ENCODE measurements around a stretch of chr2.

DNA sequence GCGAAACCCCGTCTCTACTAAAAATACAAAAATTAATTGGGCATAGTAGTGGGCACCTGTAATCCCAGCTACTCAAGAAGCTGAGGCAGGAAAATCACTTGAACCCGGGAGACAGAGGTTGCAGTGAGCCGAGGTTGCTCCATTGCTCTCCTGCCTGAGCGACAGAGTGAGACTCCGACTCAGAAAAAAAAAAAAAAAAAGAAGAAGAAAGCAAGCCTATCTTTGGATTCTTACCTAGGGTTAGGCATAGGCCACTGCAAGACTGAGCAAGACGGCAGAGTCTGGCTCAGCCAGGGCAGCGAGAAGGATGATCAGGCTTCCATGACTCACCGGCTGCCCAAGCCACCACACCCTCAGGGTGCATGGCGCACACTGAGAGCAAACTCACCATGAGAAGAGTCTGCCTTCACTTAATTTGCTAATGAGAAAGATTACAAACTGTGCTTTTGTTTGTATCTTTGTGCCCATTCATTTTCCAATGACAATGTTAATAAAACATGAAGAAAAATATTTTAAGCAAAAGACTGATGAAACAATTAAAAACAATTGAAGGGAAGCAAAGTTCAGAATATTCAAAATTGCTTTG, 8.2 kb downstream of the FAM110C start:
- RRBS: no CpG with 5 or more reads among the region's 10 CpGs

GRCh38 chr2:44543-44815, 1.8 kb downstream of the FAM110C start:
- RRBS: no CpG with 5 or more reads among the region's 5 CpGs

DNA sequence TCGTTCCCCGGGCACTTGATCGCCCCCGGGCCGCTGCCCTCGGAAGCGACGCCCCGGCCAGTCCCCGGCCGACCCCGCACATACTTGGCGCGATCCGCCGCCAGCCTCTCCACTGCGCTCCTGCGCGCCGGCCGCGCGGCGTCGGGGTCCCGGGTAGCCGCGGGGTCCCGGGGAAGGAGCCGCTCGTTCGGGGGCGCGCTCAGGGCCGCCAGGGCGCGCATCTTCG, 227 bp downstream of the FAM110C start:
- RRBS: 2% methylated on average over 20 of the region's 38 CpGs

- RRBS: no CpG with 5 or more reads among the region's 10 CpGs
Observed at GRCh38 chr2:69356-70169, 23.3 kb upstream of the FAM110C start.

GRCh38 chr2:249474-250008, 14.3 kb downstream of the SH3YL1 start:
- RRBS: no CpG with 5 or more reads among the region's 15 CpGs

DNA sequence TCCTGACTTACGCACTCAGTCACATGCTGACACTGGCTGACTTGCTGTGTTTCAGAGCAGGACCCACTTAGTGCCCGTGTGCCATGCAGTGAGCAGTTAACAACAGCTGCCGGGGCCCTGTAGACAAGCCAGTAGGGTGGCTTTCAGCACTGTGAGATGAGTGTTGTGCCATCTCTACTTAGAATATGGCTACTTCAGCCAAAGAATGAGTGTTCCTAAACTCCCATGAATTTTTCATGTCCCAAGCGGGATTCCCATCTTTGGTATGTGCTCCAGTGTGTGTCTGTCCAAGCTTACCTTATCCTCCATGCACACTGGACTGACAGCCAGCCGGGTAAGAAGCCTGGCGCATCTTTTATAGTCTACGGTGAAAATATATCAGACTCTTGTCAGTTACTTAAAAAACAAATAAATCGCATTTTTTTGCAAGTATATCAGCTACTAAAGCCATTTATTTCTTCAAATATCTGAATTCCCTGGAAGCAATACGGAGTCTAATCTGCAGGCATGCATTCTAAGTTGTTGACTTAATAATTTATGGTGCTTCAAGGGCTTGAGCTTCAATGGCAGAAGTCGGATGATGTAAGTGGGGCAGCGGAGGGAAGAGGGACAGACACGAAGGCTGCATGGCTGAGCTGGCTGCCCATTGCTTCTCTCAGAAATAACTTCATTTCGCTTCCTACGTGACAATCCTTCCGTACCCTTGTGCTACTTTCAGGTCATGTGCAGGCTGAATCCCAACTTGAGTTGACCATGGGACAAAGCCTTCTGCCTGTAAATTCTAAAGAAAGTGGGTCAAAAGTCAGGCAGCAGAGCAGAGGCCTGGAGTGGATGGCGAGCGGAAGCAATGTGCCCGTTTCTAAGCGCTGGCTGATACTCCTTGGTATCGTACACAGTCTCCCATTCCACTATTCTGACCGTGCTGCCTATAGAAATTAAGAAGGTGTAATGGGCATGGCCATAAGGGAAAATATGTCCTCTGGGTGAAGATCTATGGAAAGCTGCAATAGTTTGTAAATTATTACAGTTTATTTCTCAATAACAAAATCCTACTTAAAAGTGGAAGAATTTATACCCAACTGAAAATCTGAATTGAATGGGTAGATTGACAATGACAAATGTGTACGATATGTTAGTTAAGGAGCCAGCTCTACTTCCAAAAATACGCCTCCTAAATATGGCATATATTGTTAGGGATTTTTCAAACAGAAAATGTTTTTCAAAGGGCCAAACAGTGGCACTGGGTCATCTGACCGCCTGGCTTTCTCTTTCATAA, 4.6 kb downstream of the ALKAL2 start:
- RRBS: no CpG with 5 or more reads among the region's 24 CpGs

- RRBS: no CpG with 5 or more reads among the region's 6 CpGs
Observed at GRCh38 chr2:309226-309765, 21.4 kb upstream of the ALKAL2 start.

- RRBS: no CpG with 5 or more reads among the region's 28 CpGs
Observed at GRCh38 chr2:355918-356901, 68.3 kb upstream of the ALKAL2 start.

DNA sequence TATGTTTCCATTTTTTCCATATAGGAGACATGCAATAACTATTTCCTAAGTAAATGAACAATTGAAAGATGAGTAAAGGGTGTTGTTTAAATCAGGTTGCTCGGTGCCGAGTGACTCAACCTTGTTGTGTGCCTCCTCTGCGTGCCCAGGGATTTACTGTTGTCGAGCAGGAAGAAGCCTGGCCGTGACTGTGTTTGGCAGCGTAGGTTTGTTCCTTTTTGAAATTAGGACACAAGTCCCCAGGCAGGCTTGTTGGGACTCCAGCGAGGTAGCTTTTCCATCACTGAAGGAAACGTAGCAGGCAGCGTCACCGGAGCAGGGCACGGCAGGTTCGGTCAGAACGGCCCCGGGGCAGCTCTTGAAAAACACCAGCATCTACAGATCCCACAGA, 48.6 kb downstream of the TMEM18 start:
- RRBS: 98% methylated on average over 4 of the region's 14 CpGs

GRCh38 chr2:634524-634974, 42.7 kb downstream of the TMEM18 start:
- RRBS: no CpG with 5 or more reads among the region's 9 CpGs

GRCh38 chr2:636427-637185, 40.6 kb downstream of the TMEM18 start:
- RRBS: 35% methylated on average over 40 of the region's 79 CpGs

- RRBS: 63% methylated on average over 3 of the region's 37 CpGs
Observed at GRCh38 chr2:909484-910574, 40.8 kb upstream of the SNTG2 start.

DNA sequence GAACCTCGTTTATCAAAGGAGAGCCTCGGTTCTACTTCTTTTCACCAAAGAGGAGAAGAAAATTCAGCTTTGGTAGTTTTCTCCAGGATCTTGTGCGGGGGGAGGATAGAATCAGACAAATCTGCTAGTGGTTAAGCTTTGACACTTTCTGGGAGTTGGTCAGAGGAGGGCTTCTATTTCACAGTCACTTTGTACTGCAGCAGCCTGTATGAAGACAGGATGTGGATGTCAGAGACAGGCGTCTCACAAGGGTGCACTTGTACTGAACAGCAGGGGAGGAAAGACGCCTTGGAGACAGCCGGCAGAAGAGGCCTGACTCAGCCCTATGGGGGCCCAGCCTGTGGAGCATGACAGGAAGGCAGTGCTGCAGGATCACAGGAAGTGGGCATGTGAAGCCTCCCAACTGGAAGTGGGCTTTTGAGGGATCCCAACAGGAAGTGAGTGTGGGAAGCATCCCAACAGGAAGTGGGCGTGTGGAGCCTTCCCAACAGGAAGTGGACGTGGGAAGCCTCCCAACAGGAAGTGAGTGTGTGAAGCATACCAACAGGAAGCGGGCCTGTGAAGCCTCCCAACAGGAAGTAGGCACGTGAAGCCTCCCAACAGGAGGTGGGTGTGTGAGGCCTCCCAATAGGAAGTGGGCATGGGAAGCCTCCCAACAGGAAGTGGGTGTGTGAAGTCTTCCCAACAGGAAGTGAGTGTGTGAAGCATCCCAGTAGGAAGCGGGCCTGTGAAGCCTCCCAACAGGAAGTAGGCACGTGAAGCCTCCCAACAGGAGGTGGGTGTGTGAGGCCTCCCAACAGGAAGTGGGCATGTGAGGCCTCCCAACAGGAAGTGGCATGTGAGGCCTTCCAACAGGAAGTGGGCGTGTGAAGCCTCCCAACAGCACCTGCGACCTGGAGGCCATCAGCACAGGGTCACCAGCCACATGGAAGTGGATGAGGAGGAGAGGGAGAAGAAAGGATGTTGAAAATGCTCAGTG, 212.3 kb downstream of the SNTG2 start:
- RRBS: no CpG with 5 or more reads among the region's 14 CpGs

DNA sequence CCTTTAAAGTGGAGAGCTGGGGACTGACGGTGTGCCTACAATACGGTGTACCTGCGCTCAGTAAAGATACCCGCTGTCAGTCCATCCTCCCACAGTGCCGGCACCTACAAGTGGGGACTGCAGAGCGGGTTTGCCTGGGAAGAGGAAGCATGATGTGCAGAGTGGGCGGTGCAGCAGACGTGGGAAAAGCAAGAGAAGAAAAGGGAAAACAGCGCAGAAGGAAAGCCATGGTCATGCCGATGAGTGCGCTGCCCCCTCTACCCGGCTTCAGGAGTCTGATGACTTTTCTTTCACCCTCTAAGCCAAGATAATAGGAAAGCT, 148.0 kb downstream of the TPO start:
- RRBS: no CpG with 5 or more reads among the region's 12 CpGs

- RRBS: 14% methylated on average over 2 of the region's 16 CpGs
Observed at GRCh38 chr2:1600767-1601408, 143.4 kb downstream of the PXDN start.

- RRBS: no CpG with 5 or more reads among the region's 9 CpGs
Observed at GRCh38 chr2:1614640-1615039, 129.7 kb downstream of the PXDN start.

DNA sequence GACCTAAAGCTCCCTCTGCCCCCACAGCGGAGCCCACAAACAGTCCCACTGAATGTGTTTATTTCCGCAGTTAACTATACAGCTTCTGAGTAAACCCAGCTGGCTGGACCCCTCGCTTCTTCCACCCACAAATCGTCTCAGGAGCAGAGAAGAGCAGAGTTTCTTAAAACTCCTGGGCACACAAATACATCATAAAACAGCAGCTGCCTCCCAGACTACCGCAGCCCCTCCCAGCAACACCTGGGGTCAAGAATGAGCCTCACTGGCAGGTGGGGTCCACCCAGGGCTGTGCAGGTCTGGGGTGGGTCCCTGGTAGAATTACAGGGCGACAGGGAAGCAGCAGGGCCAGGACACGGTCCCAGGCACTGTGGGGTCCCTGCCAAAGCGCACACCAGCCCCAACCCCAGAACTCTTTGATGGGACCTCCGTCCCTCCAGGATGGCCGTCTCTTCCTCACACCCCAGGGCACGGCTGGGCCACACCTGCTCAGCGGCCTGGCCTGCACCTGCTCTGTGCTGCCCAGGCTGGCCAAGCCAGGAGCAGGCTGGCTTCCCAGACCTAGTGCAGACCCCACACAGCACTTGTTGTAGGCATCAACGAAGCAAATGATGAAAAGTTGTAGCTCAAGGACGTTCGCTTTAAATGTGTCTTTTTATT, 103.7 kb downstream of the PXDN start:
- RRBS: no CpG with 5 or more reads among the region's 15 CpGs

DNA sequence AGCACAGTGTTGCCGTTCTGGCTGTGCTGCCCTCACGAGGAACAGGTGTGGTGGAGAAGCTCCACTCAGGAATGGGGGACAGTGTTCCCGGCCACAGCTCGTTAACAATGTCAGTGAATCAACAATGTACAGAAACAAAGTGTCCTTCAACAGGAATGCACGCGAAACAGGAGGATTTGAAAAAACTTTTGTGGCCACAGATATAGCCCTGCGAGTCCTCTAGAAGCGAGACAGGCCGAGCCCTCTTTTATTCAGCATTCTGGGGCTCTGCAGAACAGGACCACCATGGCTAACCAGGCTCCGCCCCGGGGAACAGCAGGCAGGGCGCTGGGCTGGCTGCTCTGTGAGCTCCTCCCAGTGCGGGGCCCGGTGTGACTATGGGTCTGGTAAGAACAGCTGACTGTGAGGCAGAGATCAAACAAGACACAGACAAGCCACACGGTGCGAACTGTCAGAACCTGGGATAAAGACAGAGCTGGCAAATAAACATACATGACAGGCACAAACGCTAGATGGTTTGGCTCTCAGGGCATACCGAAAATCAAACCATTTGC, 15.6 kb downstream of the PXDN start:
- RRBS: 52% methylated on average over 2 of the region's 18 CpGs

DNA sequence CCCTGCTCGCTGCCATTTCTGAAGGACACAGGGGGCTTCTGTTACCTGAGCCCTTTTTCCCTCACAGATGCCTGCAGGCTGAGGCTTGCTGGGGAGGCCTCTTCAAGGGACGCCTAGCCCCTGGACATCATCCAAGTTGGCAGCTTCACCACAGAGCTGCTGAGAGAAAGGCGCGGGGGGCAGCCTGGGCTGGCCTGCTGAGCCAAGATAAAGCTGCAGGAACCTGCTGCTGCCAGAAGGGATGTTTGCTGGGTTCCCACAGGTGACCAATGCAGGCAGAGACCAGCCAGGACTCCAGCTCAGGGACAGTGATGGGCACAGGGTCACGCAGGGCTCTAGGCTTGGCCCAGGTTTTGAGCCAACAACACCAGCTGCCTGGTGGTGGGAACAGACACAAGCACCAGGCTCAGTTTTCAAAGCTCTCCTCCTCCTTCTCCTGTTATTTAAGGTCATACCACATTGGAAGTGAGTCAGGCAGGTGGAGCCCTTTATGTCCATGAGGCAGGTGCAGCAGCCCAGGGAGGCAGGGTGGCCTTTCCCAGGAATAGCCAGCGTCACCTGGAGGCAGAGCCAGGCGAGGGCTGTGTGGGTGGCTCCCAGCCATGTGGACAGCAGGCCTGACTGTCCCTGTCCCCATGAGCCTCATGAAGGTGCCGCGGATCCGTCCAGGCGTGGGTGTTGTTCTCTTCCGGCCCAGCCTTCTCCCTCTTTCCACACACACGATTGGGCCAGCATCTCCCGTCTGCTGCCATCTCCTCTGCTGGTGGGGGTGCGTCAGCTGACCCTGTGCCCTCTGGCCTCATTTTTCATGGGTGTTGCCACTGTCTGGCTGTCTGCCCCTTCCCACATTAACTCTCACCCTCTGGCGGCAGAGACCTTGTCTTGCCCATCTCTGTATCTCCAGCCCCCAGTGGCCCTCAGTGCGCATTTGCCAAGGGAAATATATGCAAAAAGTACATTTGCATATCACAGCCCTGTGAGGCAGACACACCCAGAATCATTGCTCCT, 515.6 kb upstream of the MYT1L start:
- RRBS: no CpG with 5 or more reads among the region's 17 CpGs

DNA sequence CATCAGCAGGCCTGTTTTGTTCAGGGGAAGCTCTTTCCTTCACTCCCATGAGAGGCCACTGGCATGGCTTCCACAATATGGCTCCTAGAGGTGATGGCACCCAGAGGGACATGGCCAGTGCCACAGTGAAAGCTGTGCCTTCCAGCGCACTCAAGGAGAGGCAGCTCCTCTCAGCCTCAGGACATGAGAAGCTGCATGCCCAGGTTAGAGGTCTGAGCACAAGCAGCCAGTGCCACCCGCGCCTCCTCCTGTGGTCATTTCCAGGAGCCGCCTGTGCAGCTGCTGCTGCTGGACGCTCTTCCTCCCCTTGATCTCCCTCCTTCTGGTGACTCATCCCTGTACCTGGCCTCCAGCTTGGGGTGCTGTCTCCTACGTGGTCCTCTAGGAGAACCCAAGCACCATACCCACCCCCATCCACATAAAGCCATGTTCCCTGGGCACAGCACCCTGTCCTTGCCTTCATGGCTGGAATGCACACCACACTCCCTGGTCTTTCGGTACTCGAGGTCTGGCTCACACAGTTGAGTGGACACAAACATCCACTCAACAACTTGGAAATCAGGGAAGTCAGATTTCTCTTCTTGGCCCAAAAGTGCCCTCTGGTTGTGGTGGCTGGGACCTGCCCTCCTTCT, 96.9 kb downstream of the EIPR1 start:
- RRBS: no CpG with 5 or more reads among the region's 8 CpGs

Measured in zone of skin (tissue), 1 donor.